Neural progenitor cell (in vitro differentiated cells): ENCODE data around the genes DCST1 and PKLR.

GRCh38 chr1:154574595-154575616 lies 7.3 kb downstream of the CHRNB2 start:
- RAMPAGE, long total RNA: no peak

GRCh38 chr1:154596769-154597461 lies 11.1 kb downstream of the ADAR start:
- RAMPAGE, long total RNA: no peak

- RAMPAGE, long total RNA: no peak
Observed at GRCh38 chr1:154759157-154759775, 110.8 kb downstream of the KCNN3 start.

- RAMPAGE, long total RNA: no peak
Observed at GRCh38 chr1:154847952-154848405, 22.1 kb downstream of the KCNN3 start.

DNA sequence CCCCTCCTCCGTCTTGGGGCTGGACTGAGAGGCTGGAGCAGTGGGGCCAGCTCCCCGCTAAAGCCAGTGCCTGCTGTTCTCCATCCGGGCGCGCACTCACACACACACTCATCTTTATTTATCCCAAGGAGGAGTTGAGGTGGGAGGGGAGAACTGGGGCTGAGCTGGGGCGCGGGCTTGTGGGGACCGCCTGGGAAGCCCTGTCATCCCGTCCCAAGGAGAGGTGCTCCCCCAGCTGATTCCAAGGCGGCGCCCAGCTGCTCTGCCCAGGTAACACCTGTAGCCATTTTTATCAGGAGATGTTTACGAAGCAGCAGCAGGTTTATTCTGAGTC lies 2.1 kb downstream of the KCNN3 start:
- RAMPAGE, long total RNA: no peak

DNA sequence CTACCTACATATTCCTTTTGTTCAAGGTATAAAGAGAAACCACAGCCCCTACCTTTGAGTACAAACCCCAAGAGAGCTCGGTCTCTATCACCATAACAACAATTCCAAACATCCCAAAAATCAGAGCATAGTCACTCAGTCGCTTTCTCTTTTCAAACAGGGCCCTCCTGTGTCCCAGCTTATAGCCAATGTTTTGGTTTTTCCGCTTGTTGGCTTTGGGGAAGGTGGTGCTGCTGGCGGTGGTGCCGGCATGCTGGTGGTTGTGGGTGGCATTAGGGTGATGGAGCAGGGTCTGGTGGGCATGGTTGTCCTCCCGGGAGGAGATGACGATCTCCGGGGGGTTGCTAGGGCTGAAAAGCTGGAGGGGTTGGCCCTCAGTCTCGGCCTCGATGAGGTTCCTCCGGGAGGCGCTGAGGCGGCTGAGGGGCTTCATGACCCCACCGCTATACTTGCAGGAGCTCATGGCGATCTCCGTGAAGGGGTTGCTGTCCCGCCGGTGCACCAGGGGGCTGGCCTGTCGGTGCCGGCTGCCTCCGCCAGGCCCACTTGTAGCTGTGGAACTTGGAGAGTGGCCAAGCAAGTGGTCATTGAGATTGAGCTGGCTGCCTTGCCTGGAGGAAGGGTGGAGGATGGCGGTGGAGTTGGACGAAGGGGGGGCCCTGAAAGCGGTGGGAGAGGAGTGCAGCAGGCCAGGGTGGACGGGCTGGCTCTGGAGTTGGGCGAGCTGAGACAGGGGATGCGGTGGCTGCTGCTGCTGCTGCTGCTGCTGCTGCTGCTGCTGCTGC lies 909 bp downstream of the KCNN3 start:
- RAMPAGE, long total RNA: no peak

DNA sequence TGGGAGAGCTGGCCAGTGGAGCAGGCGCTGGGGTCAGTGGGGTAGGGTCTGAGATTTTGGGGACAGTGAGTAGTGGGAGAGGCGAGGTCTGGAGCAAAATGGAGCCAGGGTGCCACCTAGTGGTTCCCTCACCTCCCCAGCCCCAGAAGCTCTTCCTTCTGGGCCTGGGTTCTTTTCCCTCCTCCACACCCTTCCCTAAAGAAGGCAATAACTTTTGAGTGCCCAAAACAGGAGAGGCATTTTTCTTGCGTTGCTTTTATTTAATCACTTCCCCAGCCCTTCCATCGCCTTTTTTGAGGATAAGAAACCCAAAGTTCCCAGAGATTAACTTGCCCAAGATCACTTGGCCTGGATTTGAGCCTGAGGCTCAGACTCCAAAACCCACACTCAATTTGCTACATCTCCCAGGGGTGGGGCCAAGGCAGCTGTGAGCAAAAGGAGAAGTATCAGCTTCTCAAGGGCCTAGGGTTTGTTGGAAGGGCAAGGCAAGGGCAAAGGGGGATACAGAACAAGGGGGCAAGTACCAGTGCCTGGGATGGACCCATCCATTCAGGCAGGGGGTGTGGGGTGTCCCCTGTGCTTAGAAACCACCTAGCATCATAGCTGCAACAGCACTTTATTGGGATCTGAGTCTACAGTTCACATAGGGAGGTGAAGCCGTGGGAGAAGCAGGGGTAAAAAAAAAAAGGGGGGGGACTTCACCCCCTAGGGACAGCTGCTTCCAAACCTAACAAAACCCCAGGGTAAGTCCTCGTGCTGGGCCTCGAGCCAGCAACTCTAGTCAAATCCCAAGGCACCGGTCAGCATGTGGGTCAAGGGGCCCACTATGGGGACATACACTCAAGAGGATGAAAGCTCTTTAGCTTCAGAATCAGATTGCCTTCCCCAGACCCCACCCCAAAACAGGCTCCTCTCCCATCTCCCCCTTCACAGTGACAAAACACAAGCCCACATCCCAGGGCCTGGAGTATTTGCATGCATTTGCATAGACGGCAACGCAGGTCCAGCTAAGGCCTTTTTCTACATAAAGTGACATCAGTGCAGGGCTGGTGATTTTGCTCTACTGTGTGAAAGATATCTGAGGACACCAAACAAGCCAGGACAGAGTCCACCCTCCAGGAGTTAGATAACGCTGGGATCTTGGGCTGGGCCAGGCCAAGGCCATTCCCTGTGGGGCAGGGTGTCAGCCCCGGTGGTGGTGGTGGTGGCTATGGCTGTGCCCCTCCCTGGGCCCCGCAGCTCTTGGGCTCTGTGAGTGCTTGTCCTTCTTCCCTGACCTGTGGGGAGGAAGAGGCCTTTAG lies 7.8 kb upstream of the PMVK start:
- RAMPAGE, long total RNA: no peak

DNA sequence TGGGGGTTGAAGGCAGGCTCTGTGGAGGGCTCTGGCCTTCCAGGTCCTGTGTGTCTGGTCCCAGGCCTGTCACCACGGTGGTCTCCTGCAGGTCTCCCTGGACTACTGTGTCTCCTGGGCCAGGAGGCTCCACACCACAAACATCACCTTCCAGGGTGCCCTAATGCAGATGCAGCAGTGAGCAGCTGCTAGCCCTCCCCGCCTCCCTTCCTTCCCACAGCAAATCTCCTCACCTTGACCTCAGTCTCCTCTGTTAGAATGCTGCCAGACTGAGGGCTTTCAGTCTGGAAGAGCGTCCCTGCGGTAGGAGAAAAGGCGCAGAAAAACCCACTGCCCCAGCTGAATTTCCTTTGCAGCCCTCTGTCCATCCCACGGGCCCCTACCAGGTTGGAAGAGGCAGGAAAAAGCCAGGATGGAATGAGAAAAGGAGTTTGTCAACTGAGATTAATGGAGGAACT lies 4.6 kb downstream of the PBXIP1 start:
- RAMPAGE, long total RNA: no peak

- RAMPAGE, long total RNA: no peak
Observed at GRCh38 chr1:154956947-154957482, 1.1 kb upstream of the PBXIP1 start.

DNA sequence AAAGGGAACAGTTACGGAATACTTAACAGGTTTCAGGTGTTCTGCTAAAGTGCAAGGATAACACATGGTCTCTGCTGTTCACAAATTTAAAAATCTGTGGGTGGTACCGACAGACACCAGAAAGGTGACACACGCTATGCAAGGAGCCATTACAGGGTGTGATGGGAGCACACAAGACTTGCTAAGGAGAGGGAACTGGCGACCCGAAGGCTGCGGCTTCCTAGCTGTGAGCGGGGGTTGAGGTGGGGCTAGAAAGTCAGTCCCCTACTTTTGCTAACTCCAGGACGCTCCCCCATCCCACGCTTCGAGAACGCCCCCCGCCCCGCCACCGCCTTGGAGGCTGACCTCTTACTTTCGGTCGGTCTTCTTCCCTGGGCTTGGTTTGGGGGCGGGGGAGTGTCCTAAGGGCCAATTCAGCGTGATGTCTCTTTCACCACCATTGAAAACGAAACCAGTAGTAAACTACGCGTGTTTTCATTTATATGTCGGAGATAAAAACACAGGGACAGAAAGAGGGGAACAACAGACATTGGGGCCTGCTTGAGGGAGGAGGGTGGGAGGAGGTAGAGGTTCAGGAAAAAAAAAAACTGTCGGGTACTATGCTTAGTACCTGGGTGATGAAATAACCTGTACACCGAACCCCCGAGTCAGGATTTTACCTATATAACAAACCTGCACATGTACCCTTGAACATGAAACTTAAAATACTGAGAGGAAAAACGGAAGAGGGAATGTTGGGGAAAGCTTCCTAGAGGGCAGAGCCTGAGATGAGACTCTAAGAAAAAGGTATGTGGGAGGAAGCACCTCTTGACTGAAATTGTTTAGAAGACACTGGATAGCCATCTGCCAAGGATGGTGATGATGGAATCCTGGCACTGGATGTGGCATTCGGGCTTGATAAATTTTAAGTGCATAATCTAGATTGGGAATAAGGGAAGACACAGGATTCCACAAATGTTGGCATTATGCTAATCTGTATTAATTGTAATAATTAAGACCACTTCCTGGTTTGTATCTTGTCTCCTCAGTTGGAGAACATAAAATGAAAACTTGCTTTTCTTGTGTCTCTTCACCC lies 1.2 kb downstream of the CKS1B start:
- RAMPAGE, long total RNA: no peak

DNA sequence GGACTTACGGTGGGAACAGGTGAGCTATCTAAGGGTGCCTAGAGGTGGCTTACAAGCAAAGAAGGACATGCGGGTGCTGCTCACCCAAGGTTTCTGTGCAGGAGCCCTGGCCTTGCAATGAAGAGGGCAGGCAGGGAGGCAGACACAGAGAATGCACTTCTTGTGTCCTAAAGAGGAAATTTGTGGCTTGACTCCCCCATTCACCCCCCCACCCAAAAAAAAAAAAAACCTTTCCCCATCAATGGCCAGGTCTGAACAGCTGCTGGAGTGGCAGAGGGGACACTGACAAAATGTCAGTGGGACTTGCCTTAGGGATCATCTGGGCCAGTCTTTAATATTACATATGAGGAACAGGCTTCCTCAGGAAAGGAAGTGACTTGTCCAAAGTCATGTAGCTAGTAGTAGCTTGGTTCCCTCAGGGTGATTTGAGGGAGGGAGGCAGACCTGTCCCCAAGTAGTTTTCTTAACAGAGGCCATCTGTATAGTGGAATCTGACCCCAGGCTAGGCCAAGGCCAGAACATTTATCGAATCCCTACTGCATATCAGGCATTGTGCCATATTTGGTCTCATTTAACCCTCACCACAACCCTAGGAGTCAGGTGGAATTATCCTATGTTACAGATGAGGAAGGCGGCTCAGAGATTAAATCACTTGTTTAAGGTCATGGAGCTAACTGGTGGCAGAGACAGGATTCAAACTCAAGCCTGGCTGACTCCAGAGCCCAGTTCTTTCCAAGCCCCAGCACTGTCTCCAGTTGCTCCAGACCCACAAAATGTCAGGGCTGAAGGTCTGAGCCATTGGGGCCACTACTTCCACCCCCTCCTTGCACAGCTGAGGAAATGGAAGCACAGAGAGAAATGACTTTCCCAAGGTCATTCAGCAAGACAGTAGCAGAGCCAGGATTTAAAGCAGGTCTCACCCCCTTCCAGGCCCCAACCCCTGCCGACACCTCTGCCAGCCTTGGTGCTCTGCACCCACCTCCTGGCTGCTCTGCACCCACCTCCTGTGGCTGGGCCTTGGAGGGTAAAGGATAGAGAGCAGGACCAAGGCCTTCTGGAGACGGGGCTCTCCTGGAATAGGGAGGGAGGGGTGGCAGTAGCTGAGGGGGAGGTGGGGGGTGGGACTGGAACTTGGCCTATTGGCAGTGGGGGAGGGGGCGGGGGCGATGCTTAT lies 10.4 kb downstream of the ZBTB7B start:
- RAMPAGE, long total RNA: no peak

DNA sequence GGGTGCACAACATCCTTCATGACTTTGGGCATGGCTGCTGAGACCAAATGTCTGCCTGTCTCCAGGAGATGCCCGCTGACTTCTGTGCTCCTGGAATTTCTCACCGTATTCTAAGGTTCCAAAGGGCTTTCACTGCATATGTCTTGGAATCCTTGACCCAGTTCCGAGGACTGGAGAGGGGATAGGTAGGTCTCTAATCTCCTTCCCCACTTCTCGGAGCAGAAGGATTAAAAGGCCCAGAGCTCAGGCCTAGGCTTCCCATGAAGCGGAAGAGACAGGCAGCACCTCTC lies at the start of gene DCST1:
DCST1 (plus strand) TSS at position 155 of the 290 bp plus-strand sequence.
- RAMPAGE, long total RNA: no peak

DNA sequence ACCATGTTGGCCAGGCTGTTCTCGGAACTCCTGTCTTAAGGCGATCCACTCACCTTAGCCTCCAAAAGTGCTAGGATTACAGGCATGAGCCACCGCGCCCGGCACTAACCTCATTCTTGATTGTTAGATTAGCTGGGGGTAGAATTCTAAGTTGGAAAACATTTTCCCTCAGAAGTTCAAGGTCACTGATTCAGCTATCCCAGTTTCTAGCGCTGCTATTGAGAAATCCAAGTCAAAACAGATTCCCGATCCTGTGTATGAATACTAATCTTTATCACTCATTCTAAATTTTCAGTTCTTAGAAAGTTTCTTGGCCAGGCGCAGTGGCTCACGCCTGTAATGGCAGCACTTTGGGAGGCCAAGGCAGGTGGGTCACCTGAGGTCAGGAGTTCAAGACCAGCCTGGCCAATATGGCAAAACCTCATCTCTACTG lies 24.3 kb upstream of the EFNA1 start:
- RAMPAGE, long total RNA: no peak

DNA sequence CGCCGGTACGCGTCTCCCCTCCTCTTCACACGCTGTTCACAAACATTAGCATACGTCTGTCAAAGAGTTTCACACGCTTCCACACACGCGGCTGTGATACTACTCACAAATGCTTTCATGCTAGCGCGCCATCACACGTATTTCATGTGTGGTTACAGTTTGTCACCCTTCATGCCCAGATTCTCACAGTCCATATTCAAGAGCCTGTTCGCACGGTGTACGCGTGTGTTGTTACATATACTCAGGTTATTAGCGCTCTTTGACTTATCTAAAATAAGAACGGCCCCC lies 845 bp upstream of the EFNA1 start:
- RAMPAGE, long total RNA: no peak

DNA sequence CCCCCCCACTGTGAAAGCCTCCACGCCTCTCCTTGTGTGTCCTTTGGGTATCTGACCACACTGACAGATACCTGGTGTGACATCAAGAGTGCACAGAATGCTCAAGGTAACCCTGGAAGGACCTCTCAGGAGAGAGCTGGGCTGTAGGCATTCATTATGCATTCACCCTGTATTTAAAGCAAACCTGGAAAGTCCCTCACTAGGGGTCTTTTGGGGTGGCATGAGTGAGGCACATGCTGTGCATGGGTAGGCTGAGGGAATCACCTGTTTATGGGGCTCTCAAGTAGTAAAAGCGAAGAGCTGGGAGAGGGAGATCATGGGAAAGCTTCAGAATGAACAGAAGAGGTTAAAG lies 702 bp downstream of the EFNA1 start:
- RAMPAGE, long total RNA: no peak

DNA sequence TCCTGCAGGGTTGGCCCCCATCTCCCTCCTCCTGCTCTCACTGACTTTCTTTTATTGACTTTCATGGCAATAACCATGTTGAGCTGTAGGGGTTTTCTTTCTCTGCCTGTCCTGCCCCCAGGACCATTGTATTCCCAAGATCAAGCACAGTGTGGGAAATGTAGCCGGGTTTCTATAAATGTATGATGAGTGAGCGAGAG lies 5.9 kb upstream of the DPM3 start:
- RAMPAGE, long total RNA: no peak

DNA sequence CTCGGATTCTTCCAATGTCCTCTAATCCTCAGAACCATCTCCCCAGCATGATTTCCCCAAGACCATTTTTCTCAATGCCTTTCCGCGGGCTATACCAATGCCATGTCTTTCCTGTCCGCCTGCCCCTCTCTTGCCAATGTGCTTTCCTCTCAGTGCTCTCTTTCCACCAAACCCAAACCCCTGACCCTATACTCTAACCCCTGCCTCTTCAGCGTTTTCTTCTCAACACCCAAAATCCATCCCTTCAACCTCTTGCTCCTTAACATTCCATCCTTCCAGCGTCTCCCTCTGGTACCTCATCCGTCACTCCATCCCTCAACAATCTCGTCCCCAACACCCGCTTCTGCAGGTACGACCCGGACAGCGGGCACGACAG lies 9.8 kb downstream of the TRIM46 start:
- RAMPAGE, long total RNA: no peak

DNA sequence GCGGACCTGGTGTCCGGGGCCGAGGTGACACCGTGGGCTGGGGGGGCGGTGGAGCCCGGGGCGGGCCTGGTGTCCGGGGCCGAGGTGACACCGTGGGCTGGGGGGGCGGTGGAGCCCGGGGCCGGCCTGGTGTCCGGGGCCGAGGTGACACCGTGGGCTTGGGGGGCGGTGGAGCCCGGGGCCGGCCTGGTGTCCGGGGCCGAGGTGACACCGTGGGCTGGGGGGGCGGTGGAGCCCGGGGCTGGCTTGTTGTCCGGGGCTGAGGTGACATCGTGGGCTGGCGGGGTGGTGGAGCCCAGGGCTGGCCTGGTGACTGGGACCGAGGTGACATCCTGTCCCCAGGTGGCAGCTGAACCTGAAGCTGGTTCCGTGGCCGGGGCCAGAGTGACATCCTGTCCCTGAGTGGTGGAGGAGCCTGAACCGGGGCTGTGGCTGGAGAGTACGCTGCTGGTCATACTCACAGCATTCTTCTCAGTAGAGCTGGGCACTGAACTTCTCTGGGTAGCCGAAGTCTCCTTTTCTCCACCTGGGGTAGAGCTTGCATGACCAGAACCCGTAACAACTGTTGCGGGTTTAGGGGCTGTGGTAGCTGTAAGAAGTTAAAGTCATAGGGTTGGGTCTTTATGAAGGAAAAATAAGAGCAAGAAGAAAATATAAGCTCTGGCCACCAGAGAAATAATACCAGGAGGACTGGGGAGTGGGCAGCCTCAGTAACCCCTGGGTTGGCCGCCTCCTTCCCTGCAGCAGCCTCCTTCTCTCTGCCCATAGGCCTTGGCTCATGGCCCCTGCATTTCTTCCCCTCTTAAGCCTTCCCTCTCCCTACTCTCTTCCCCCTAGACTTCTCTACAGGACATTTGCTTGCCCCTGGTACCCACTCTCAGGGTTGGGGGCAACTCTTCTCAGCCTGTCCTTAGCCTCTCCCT lies 15.7 kb downstream of the THBS3 start:
- RAMPAGE, long total RNA: no peak

DNA sequence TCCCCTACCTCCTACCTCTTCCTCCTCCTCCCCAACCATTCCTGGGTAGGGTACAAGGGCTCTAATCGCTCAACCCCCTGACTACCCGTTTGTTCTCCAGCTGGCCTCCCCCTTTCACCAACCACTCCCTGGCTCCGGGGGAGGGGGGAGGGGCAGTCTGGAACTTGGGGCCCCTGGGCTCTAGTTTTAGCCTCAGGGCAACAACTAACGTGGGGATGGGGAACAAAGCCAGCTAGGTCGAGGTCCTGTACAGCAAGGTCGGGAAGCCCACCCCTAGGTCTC lies 14.7 kb downstream of the THBS3 start:
- RAMPAGE, long total RNA: no peak

GRCh38 chr1:155301262-155301722 lies at the start of gene PKLR:
Gene PKLR, minus strand, starts transcription at chr1:155301438.
- RAMPAGE, long total RNA: no peak